Measurements from ENCODE around the gene SLTM.

DNA sequence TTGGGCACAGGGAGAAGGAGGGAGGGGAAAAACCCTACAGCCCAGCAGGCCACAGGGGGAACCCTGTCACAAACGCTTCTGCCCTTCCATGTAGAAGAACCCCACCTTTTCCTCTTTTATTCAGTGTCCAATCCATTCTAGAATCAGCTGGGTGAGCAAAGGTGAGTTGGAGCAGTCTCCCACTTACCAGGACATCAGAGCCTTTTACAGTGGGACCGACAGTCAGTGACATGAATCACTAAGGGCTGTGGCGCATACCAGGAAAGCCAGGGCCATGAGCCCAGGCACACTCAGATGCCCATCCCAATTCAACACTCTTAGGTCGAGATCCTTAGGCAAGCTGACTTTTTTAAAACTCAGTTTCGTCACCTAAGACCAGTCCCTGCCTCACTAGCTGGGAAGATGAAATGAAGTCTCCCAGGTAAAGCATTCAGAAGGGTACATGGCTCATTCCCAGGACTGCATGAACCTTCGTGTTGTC, 146.1 kb downstream of the AQP9 start:
- PRO-cap, 2 experiments = no peak in any of the 2 experiments

- PRO-cap, 2 experiments = peak in 2 of 2 experiments; most common minus-strand start chr15:58358123 (in 2)
These were observed 73.9 kb upstream of the LIPC start for GRCh38 chr15:58357691-58358513.

- PRO-cap, 2 experiments = no peak in any of the 2 experiments
These were observed 27.2 kb downstream of the LIPC start for GRCh38 chr15:58458913-58459495.

DNA sequence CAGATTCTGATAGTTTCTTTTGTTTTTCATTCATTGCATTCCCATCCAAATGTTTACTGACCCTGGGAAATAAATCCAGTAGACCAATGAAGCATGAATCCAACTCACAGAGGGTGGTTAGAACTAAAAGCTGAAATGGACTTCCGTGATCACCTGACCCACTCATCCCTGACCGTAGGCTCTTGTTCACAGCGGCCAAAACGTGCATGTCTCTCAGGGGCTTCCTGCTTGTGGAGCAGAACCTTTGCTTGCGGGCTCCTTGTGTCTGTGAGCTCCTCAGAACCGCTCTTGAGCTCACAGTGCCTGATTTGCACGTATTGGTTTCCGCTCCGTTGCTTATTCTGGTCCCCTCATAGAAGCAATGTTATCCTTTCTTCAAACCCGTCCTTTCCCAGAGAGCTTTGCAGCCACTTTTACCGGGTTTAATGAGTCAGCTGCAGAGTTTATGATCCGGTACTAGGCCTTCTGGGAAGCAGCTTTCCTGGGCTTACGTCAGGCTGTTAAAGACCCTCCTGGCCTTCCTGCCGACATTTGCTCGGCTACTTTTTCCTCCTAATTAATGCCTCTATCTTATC, 35.4 kb downstream of the LIPC start:
- PRO-cap, 2 experiments = no peak in any of the 2 experiments

DNA sequence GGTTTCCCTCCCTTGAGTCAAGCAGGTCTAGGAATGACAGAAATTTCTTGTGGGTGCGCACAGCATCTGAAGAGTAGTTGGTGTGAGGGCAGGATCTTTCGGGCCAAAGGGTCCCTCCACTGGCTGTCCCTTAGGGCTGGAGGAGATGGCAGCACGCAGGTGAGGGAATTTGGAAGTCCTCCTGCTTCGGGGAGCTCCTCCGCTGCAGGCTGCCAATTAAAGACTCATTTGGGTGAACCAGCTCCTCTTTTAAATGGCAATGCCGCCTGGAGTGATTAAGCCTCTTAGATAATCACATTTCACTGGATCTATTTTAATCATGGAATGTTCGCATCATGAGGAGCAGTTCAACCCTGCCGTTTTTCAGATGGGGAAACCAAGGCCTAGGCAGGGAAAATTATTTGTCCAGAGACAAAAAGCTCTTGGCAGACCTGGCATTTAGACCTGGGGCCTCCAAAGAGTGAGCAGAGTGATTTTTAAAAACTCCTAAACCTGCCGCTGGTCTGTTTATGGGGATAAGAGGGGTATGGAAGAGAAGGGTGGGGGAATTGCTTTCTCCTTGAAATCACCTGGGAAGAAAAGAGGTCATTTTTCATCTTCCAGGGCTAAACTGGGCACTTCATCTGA, 118.0 kb downstream of the LIPC start:
- PRO-cap, 2 experiments = no peak in any of the 2 experiments

DNA sequence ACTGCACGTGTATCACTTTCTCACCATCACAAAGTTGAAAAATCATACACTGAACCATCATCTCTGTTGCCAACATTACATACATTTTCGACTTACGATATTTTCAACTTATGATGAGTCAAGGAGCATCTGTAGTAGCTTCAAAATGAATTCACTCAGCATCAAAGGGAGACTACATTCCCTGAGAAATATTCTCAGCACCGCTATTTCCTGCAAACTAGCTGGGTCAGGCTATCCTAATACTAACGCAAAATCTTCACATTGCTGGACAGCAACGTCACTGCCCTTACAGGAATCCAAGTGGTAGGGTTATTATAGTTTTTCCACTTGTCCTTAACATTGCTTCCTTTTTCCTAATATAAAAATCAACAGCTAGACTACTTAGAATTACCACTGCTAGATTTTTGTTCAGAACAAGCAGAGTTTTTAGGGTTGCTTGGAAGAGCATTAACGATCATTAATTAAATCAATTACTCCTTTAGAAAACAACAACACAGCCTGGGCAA, 7.1 kb downstream of the ADAM10 start:
- PRO-cap, 2 experiments = no peak in any of the 2 experiments

- PRO-cap, 2 experiments = peak in 2 of 2 experiments; most common plus-strand start chr15:58770697 (in 2); most common minus-strand start chr15:58770712 (in 1)
These were observed 657 bp upstream of the MINDY2 start for GRCh38 chr15:58770469-58770820.

DNA sequence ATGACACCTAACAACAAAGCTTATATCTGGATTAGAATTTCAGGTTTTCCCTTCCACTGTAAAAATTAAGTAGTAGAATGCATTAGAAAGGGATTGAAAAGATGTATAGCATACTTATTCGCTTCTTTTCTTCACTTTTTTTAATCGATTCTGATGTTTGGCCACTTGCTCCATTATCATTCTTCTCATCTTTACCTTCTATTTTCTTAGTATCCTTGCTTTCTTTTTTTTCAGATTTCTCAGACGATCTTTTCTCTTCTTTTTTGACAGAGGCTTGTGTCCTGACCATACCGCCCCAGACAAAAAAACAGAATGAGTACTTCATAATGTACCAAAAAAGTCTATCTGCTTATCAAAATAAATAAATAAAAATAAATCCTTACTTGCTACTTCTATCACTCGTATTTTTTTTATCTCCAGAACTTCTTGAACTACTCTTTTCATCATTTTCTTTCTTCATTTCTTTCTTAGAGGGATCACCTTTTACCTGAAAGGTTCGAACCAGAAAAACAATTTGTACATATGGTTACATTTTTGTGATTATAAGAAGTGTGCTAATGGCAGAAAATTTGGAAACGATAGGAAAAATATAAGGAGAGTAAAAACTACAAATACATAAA, 39.7 kb downstream of the SLTM start:
- PRO-cap, 2 experiments = no peak in any of the 2 experiments

DNA sequence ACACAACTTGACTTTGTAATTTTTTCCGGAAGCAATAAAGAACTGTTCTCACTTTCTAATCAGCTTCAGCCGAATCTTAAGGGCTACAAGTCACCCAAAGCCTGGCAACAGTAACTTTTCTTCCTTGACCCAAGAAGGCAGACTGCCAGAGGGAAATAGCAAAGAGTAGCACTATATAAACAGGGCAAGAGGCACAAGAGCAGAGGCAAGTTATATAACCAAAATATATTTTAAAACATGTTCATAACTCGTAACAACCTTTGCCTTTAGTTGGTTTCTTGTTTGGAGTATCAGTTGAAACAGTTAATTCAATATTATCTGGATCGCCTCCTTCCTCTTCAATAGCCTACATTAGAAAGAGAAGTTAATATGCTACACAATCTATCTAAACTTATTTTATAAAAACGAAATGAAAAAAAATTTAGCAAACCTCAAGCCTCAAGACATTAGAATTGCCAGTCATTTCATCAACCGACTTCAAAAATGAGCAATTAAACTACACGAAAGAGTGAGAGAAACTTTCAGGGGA, 1.3 kb downstream of the SLTM start:
- PRO-cap, 2 experiments = no peak in any of the 2 experiments

DNA sequence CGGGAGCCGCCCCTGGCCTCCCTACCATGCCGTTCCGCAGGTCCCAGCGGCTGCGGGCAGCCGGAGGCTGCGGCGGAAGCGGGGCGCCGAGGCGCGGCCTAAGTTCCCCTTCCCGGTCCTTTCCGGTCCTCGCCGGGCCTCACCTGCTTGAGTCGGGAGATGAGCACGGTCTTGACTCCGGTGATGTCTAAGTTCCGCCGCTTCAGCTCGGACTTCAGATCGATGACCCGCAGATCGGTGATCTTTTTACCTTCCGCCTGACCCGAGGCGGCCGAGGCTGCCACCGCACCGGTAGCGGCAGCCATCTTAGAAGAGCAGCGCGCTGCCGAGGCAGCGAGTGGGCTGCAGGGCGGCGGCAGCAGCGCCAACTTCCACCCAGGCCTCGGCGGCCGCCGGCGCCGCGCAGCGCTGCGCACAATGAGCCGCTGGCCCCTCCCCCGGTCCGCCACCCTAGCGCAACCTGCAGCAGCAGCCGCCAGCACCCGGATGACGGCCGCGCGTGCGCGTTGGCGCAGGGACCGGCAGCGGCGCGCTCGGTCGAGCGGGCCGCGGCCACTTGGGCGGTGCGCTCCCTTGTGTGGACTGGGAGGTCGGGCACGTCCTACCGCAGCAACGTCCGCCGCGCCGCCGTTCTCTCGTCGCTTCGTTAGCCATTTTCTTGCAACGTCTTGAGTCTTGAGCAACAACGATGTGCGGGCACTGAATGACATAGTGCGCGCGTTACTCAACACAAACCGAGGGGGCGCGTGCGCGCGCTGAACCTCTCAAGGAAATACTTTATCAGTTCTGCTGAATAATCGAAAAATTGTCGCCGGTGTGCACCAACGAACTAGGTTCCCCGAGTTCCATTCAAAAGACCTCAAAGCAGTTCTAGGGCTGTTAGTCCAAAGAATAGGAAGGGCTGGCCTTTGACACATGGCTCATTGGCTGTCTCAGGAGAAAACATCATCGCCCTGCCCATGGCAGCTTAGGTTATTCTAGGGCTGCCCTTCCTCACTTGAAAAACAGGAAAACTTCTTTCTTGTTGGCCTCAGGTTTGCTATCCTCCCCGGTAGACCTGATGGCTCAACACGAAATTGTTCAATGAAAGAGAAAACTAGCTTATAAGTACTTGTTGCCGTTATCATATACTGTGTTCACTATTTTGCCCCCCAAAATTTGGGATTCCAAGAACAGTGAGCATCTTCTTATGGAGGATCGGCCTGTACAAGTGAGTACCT, at the start of gene SLTM:
SLTM (minus strand) TSS at position 419 of the 1,220 bp plus-strand sequence.
- PRO-cap, 2 experiments = peak in 2 of 2 experiments; most common plus-strand start position 559 of the sequence (in 2); most common minus-strand start position 308 of the sequence (in 2)

DNA sequence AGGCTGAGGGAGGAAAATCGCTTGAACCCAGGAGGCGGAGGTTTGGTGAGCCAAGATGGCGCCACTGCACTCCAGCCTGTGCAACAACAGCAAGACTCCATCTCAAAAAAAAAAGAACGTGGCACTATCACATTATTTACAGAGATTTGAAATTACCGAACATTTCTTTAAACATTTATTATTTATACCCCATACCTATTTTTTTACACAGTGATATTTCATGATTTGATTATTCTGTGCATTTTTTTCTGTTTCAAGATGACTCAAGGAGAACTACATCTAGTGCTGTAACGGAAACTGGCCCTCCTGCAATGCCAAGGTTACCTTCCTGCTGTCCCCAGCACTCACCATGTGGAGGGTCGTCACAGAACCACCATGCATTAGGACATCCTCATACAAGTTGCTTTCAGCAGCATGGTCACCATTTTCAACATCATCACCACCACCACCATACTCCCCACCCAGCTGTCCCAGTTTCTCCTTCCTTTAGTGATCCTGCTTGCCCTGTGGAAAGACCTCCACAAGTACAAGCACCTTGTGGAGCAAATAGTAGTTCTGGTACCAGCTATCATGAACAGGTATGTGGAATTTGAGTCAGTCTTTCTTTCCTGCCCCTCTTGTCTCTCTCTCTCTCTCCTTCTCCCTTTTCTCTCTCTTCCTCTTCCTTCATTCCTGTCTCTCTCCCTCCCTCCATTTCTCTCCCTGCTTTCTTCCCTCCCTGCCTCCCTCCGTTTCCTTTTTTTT, 38.3 kb upstream of the CCNB2 start:
- PRO-cap, 2 experiments = no peak in any of the 2 experiments

DNA sequence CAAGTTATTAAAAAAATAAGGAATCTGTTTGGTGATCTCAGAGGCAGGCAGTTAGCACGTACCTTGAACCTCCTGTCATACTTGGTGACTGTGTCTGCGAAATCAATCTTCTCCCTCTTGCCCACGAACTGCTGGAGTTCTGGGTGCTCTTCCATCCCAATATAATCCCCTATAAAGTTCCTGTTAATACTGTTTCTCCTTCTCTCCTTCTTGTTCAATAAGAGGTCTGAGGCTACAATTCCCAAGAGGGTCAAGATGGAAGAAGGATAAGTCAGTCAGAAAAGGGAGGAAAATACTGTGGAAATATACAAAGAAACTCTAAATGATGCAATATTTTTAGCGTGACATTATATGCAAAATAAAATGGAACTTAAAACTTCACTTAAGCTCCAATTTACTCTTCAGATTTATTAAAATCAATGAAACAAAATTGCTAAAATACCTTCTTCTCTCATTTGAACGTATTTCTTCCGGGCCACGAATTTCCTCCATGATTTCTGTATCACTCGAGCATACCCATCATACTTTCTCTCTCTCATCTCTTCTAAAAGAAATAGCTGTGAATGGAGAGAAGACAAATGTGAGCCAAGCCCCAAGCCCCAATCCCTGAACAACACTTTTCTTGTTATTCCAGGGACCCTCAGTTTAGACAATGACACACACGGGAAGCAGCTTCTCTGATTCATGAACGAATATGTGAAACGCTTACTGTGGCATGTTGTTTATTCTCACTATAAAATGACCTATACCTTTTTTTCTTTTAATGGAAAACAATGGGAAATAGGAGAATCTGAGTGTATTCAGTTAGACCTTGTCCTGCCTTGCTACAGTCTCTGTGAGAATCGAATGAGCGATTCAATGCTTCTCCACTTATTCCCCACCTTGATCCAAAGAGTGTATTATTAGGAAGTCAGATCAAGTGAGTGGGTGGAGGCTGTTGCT, 32.7 kb upstream of the LDHAL6B start:
- PRO-cap, 2 experiments = no peak in any of the 2 experiments

DNA sequence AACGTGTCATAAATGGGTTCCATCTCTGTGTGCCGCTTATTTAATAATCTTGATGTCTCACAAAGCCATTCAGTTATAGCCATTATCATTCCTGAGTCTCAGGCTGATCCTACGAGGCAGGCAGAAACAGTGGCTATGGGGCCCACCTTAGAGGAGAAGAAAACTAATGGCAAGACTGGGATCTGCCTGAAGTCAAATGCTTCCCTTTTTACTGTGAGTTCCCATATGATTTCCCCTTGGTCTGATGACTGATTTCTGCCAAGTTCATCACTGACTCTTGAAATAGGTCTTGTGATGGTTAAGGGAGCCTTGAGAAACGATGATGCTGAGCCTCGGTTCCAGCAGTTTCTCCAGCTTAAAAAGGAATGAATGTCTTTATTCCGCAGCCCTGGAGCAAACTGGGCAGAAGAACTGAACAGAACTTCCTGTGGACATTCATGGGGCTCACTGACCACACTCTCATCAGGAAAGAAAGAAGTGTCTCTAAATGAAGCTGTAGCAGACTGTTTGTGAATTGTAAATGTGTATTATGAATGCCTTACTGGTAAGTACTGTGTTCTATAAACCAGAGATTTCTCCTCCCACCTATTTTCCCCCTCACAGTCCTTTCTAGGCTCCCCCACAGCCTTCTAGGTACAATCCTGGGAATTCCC, 29.3 kb upstream of the LDHAL6B start:
- PRO-cap, 2 experiments = no peak in any of the 2 experiments

DNA sequence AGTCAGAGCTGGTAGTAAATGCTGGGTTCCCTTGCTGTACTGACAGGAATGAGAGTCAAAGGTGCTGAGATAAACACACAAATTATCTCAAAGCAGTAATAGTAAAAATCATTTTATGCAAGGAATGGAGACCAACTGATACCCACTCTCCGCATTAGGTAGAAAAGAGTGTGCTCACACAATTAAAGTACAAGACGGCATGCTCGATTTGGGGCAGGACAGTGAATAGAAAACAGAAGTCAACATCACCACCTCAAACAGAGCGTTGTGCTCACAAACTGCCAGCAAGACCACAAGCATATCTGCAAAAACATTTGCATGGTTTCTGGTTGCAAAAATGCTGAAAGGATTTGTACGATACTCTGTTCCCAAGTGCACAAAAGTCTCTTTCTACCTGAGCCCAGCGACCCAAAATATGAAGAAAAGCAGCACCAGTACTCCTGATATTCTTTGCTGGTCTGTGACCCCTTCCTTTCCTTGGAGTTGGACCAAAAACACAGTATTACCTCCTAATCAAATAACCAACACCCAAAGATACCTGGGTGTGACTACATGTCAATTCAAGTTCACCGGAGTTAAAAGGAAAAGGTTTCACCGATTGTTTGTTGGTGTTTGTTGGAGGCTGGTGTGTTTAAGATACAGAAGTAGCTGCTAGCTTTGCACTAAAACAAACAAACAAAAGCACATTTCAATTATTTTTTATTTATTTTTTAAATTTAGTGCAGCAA, 81.7 kb downstream of the MYO1E start:
- PRO-cap, 2 experiments = no peak in any of the 2 experiments

GRCh38 chr15:59309864-59310522, 62.7 kb downstream of the MYO1E start:
- PRO-cap, 2 experiments = no peak in any of the 2 experiments

- PRO-cap, 2 experiments = no peak in any of the 2 experiments
These were observed 7.6 kb downstream of the MYO1E start for GRCh38 chr15:59365057-59365477.

GRCh38 chr15:59686343-59686689, 2.8 kb downstream of the BNIP2 start:
- PRO-cap, 2 experiments = no peak in any of the 2 experiments

- PRO-cap, 2 experiments = no peak in any of the 2 experiments
These were observed 79.2 kb upstream of the BNIP2 start for GRCh38 chr15:59768173-59768819.

GRCh38 chr15:59843401-59843944, 154.4 kb upstream of the BNIP2 start:
- PRO-cap, 2 experiments = no peak in any of the 2 experiments

- PRO-cap, 2 experiments = no peak in any of the 2 experiments
These were observed 7.7 kb upstream of the FOXB1 start for GRCh38 chr15:59996471-59996841.